Subcutaneous adipose tissue (tissue), 3 donors: ENCODE results near the gene TOM1L1.

- PRO-cap = no peak
- RAMPAGE, long total RNA, 3 experiments = no peak in any of the 3 experiments
Measured at GRCh38 chr17:51006048-51006287, 114.7 kb downstream of the SPAG9 start.

GRCh38 chr17:51120927-51121579, 385 bp upstream of the SPAG9 start:
- PRO-cap = bidirectional peak, plus-strand start at chr17:51120983, minus-strand start at chr17:51120865
- RAMPAGE, long total RNA, 3 experiments = no peak in any of the 3 experiments

DNA sequence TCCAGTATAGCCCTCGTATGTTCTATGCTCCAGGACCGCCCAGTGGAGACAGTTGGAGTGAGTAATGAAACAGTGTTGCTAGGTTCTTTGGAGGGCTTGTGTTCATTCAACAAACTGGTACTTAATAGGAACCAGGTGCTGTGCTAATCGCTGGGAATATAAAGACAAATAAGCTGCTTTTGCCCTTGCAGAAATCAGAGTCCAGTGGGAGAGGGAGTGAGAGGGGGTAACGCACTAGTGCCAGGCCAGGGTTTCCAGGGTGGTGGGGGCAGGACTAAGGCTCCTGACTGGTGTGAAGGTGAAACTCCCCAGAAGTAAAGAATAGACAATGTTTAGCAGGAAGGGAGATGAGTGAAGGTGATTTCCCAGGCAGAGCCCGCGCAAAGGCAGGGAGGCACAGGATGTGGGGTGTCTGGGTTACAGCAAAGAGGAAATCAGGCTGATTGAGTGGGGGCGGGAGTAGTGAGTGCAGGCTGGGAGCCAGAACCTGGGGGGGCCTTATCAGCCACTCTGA, 167.4 kb downstream of the UTP18 start:
- PRO-cap = no peak
- RAMPAGE, long total RNA, 3 experiments = no peak in any of the 3 experiments

- PRO-cap = no peak
- RAMPAGE, long total RNA, 3 experiments = no peak in any of the 3 experiments
Measured at GRCh38 chr17:51435102-51435599, 174.8 kb downstream of the UTP18 start.

DNA sequence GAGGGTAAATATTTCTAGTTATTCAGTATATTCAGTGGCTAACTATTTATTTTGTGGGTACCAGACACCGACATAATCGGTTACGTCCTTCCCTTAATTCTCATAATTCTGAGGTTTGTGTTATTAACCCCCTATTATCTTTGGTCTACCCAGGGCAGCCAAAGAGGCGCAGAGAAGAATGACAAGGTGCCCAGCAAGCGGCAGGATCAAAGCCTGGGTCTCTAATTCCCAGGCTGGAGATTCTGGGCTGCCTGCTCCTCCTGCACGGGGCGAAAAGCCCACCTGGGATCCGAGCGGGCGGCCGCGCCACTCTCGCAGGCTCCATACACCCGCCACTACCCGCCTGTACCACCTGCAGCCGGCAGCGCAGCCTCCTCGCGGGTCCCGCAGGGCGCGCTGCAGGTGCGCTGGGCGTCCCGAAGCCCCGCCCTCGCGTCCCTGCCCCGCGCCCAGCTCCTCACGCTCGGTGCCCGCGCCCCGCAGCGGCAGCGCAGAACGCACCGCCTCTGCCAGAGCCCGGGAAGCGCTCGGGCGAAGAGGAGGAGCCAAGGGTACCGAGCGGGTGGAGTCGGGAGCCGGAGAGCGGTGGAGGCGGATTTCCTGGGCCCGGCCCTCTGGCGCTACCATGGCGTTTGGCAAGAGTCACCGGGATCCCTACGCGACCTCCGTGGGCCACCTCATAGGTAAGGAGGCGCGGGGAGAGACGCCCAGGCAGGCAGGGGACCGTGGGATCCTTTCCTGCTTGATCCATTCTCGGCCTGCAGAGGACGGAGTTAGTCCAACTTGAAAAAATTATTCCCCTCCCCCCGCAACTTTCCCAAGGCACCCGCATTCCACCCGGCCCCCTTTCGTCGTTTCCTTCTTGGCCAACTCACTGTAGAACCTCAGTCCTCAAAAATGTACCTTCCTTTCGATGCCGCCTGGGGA, at the start of gene TOM1L1:
Gene TOM1L1, plus strand, starts transcription at position 612 of the 927 bp plus-strand sequence.
- PRO-cap = unidirectional peak, plus-strand start at position 512 of the sequence
- RAMPAGE, long total RNA, 3 experiments = start-site peak on the plus strand in 3 of 3 experiments, centred at positions 580 to 589 of the sequence, 83 to 97 reads per replicate

GRCh38 chr17:54968109-54968345, 427 bp downstream of the COX11 start:
- PRO-cap = no peak
- RAMPAGE, long total RNA, 3 experiments = no peak in any of the 3 experiments

GRCh38 chr17:55238968-55239228, 25.9 kb upstream of the HLF start:
- PRO-cap = no peak
- RAMPAGE, long total RNA, 3 experiments = no peak in any of the 3 experiments

GRCh38 chr17:55266363-55266647, 1.5 kb downstream of the HLF start:
- PRO-cap = no peak
- RAMPAGE, long total RNA, 3 experiments = no peak in any of the 3 experiments

DNA sequence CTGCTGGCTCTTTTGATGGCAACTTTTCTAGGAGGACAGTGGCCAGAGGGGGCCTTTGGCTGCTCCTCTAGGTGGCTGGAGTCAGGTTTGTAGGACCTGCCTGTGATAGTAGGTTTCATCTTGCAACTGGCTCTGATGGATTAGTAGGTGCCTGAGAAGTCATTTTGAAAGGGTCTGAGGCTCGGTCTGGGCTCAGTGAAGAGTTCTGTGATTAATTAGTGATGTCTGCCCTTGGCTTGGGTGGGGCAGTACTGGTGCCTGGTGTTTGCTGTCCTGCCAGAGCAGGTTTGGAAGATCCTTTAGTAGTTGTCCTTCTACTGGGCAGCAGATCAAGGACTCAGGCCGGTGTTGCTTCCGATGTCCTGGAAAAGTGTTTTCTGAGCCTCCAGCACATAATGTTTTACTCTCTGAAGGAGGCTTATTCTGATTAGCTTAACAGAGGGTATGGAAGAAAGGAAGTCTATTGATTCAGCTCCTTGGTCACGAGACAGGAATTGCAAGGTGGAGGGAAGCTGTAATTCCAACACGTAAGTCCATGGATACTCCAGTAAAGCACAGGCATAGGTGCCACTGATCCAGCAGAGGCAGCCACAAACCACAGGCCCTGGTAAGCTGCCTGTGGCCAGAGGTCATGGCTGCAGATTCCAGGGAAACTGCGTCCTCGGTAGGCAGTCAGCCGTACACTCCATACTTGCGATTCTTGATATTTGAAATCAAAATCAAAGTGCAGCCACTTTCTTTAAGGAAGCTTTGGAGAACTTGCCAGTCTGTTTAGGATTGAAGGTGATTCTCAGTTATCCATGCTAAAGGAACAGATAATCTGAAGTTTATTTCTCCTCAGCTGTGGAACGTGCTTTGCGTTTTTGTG, 18.6 kb downstream of the HLF start:
- PRO-cap = no peak
- RAMPAGE, long total RNA, 3 experiments = no peak in any of the 3 experiments

DNA sequence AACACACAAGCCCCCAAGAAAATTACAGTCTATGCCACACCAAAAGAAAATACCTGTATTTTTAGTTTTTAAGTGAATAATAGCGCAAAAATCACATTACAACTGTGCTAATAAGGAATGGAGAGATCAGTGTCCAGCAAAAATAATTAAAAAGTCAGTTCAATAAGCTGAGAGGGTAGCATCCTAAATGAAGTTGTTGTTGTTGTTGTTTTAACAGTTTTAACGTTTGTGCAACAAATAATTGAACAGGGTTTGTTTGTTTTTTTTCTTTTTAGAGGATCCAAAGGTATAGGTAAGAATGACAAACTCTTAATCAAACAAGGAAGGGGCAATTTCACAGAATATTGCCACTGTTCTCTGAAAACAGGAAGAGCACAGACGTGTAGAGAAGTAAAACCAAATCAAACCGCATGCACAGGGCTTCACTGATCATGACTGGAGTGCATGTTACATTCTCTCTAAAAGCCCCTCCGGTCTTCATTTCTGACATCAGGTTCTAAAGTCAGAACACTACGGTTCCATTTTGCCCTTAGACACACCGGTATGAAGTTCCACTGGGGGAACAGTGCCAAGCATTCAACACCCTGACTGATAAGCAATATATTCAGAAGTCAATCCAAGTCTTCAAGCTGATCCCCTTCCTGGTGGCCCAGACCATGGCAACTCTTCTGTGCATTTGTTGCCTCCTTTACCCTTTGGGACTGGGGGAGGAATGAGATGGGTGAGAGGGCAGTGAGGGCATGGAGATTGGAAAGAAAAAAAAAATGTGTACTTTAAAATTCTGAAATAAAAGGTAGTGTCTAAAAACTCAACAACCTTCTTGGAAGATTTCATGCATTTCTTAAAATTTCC, 1.6 kb downstream of the MMD start:
- PRO-cap = unidirectional peak, plus-strand start at position 425 of the sequence
- RAMPAGE, long total RNA, 3 experiments = no peak in any of the 3 experiments

DNA sequence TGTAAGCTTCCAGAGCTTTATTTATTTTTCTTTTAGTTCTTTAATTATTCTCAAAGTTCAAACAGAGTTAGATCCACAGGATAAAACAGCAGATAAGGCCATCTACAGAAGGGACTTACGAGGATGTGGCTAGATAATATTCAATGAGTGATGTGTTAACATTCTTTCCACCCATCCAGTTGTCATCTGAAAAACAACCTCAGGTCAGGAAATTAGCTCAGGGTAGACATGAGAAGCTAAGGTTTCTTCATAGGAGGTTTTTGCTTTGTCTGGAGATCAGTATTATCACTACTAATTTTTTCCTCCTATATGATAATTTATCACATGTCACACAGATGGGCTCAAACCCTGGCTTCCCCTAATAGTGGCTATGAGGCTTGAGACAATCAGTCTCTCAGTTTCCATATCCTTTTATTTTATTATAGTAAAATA, 25.3 kb upstream of the MMD start:
- PRO-cap = no peak
- RAMPAGE, long total RNA, 3 experiments = no peak in any of the 3 experiments

- PRO-cap = no peak
- RAMPAGE, long total RNA, 3 experiments = no peak in any of the 3 experiments
Measured at GRCh38 chr17:55727956-55728207, 5.2 kb upstream of the TMEM100 start.

DNA sequence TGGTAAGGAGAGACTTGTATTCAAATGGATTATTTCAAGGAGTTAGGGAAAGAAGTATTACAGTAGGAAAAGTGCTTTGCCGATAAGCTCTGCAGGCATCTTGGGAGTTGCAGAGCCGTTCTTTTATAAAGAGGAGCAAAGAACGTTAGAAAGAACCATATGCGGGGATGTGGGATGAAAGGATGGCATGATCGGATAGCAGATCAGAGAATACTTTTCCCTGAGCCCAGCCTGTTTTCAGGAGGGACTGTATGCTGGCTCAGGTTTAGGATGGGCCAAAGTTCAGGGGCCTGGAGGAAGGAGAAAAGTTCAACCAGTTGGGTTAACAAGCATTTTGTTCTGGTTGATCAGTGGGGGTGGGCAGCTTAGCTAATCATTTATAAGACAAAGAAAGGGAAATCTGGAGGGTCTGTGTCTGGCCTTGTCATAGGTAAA, 11.1 kb downstream of the PCTP start:
- PRO-cap = no peak
- RAMPAGE, long total RNA, 3 experiments = no peak in any of the 3 experiments

DNA sequence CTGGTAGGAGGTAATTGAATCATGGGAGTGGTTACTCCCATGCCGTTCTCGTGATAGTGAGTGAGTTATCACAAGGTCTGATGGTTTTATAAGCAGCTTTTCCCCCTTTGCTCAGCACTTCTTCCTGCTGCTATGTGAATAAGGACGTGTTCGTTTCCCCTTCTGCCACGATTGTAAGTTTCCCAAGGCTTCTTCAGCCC, 131.2 kb downstream of the PCTP start:
- PRO-cap = unidirectional peak, plus-strand start at position 73 of the sequence; unidirectional peak, plus-strand start at position 117 of the sequence
- RAMPAGE, long total RNA, 3 experiments = start-site peak on the plus strand in 2 of 3 experiments, centred at positions 90 to 107 of the sequence, 9 to 43 reads per replicate

- PRO-cap = no peak
- RAMPAGE, long total RNA, 3 experiments = no peak in any of the 3 experiments
Measured at GRCh38 chr17:56595451-56596337, 2.2 kb downstream of the NOG start.

- PRO-cap = no peak
- RAMPAGE, long total RNA, 3 experiments = no peak in any of the 3 experiments
Measured at GRCh38 chr17:56681362-56682452, 88.2 kb downstream of the NOG start.

- PRO-cap = no peak
- RAMPAGE, long total RNA, 3 experiments = no peak in any of the 3 experiments
Measured at GRCh38 chr17:56885227-56886017, 28.4 kb downstream of the TRIM25 start.

- PRO-cap = no peak
- RAMPAGE, long total RNA, 3 experiments = no peak in any of the 3 experiments
Measured at GRCh38 chr17:56949894-56950507, 10.8 kb downstream of the COIL start.

DNA sequence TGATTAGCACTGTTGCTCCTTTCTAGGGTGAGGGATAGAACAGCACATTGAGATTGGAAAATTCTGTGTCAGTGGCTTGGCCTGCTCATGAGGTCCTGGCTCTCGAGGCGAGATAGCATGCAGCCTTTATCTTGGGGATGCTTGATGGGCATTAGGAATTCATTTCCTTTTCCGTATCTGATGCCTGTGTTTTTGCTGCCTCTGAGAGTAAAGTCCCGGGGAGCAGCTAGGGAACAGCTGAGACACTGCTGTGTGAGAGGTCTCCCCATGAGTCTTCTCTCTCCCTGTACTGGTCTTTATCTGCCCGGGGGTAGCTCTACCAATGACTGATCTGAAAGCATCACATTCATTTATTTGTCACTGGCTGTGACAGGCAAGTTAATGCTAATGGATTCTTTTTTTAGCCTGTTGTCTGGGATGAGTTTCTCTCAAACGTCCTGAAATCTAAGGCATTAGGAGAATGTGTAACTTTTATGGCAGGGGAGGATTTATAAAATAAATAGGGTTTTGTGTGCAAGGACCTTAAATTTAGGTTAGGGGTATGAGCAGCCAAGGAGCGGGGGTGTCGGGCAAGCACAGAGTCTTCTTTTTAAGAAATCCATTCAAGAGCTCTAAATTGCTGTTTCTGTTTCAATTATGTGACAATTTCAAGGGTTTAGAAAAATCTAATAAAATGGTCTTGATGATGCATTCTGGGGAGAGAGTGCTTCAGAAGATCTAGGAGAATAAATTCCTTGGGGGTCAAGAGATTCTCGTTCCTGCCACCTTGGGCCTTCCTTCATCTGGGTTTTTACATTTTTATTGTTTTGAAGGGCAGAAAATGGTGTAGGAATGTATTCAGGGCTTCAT, 14.7 kb downstream of the MSI2 start:
- PRO-cap = no peak
- RAMPAGE, long total RNA, 3 experiments = no peak in any of the 3 experiments

DNA sequence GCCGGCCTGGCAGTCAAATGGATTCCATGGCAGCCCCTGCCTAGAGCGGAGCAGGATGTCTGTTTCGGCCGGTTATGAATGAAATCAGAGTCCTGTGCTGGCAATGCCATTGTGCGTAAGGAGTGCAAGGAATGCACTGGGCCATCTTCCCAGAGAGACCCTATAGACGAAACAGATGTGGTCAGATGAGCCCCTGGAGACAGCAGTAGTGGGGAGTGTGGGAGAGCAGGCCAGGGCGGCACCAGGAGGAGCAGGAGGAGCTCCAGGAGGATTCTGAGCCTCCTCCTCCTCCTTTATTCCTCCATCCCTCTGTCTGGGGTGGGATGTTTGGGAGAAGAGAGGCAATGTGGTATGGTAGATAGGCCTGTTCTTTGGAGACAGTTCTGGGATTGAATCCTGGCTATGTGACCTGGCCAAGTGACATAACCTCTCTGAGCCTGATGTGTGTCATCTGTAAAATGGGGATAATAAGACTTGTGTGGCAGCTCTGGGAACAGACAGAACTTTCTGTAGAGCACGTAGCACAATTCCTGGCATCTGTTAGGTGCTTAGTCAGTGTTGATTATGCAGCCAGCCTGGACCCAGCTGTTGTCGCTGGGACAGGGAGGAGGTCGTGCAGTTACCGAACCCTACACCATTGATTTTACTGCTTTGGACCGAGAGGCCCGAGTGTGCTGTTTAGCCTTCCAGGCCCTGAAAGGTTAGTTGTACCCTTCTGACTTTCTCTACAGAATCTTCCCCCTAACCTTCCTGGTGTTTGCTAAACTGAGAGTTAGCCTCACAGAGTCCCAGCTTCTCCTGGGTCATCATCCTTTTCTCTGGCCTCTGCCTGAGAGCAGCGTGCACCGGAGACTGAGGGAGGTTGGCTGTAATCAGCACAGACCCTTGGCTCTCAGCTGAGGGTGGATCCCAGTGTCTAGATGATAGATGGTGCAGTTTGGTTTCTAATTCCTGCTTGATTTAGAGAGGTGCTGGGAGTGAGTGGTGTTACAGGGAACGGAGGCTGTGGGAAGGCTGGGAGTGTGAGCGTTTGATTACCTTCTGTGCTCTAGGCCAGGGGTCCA, 31.7 kb downstream of the MSI2 start:
- PRO-cap = no peak
- RAMPAGE, long total RNA, 3 experiments = no peak in any of the 3 experiments